Heart (tissue), 3 donors: ENCODE results near the genes ZNF30, GPR42 and KRTDAP.

- RAMPAGE, long total RNA, 2 experiments: no peak in any of the 2 experiments
Measured at GRCh38 chr19:34172301-34172433, 137 bp upstream of the LSM14A start.

GRCh38 chr19:34253745-34254144 lies 609 bp upstream of the GARRE1 start:
- RAMPAGE, long total RNA, 2 experiments: no peak in any of the 2 experiments

- RAMPAGE, long total RNA, 2 experiments: no peak in any of the 2 experiments
Measured at GRCh38 chr19:34261222-34261721, 6.9 kb downstream of the GARRE1 start.

- RAMPAGE, long total RNA, 2 experiments: no peak in any of the 2 experiments
Measured at GRCh38 chr19:34329939-34330541, 35.0 kb upstream of the GPI start.

DNA sequence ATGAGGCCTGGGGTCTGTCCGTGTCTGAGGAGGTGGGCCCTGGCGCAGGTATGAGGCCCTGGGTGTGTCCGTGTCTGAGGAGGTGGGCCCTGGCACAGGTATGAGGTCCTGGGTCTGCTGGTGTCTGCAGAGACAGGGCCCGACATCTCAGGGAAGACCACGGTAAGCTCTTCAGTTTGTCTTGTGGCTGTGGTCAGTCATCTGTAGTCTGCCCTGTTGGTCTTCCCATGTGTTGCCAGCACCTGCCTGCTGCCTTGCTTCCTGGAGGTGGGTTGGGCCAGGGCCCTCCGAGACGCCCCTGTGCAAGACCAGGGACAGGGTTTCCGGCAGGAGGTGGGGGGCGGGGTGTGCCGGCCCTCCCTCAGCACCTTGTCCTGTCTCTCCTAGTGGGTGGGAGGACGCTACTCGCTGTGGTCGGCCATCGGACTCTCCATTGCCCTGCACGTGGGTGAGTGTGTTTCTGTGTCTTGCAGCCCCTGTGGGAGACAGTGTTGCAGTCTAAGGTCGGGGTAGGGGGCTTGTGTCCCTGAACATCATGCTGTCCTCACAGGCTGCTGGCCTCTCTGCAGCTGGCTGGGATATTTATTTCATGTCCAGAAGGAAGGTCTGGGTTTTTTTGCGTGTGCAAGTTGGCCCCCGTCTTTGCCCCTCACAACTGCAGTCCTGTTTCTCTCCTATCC lies 11.2 kb upstream of the PDCD2L start:
- RAMPAGE, long total RNA, 2 experiments: no peak in any of the 2 experiments

DNA sequence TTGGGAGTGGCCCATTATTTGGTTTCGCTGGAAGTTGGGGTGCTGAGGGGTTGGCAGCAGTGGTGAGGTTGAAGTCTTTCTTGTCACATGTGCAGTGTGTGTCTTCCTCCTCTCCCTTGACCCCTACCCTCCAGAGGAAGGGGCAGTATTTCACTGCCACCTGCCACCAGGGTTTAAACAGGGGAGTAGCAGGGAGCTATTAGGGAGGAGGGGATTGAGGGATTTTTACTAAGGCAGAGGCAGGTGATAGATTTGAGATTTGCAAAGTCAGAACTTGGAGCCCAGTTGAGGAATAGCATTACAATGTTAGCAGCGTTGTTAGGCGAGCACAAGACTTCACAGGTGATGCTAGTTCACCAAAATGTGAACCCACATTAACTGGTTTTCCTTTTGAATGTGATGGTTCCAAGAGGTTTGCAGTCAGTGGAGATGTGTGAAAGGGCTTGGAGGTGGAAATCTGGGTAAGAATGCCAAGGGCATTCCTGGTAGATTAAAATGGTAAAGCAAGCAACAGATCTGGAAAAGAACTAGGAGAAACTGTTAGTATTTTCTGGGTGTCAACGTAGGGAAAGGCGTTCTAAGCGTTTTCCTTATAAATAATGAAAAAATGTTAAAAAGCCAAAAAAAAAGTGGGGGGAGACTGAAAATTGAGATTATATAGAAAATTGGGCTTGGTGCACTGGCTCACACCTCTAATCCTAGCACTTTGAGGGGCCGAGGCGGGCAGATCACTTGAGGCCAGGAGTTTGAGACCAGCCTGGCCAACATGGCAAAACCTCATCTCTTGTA lies 19.3 kb upstream of the WTIP start:
- RAMPAGE, long total RNA, 2 experiments: no peak in any of the 2 experiments

DNA sequence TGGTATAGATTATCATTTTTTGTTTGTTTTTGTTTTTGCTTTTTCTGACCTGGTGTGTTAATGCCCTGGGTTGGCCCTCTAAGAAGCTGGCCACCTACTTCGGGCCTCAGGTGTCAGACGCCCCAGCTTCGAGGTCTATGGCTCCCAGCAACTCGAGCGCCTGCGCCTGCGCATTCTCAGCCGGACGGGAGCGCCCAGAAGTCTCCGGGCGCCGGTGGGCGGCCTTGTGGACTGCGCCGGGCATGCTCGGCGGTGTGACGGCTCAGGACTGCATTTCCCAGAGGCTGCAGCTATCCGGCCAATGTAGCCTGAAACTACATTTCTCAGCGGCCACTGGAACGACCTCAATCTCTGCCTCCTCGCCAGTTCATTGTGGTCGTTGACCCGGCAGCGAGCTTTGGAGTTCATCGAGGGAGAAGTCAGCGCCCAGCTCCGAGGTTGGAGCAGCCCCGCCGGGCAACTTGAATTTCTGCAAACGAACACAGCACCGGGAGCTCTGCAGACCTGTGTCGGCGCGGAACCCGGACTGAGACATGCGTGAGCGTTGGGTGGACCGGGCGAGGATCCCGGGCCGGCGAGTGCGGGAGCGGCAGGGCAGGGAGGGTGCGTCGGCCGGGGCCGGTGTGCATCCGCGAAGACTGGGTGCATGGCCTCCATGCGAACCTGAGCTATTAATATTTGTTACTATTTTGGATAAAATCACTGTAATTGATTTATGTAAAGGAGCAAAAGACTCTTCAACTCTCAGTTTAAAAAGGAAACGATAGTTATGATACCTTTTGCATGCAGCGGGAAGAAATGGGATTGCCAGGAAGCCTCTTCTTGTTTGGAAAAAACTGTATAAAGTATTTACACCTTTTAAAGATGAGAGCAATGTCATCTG lies at the start of gene ZNF30:
Gene ZNF30 (plus strand): TSS at position 224 of the 883 bp plus-strand sequence.
- RAMPAGE, long total RNA, 2 experiments: start-site peak on the plus strand in 1 of 2 experiments, centred at position 306 of the sequence, 52 to 55 reads per replicate; start-site peak on the minus strand in 2 of 2 experiments, centred at position 160 of the sequence, 16 to 42 reads per replicate

DNA sequence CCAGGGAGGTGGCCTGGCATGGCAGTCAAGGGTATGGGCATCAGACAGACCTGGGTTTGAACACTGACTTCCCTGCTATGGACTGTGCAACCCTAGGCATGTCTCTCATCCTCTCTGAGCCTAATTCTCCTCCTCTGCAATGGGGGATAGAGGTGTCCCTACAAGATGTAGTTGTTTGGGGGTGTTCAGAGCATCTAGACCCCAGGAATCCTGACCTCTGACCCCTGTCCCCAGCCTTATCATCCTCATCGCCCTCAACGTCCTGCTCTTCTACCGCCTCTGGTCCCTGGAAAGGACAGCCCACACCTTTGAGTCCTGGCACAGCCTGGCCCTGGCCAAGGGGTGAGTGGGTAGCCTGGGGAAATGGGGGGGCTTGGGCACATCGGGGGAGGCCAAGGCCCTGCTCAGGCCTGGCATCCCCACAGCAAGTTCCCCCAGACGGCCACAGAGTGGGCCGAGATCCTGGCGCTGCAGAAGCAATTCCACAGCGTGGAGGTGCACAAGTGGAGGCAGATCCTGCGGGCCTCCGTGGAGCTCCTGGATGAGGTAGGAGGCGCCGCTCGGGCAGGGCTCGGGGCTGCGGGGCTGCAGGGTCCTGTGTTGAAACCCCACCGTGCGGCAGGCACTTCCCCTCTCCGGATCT lies 7.1 kb upstream of the SCN1B start:
- RAMPAGE, long total RNA, 2 experiments: no peak in any of the 2 experiments

- RAMPAGE, long total RNA, 2 experiments: no peak in any of the 2 experiments
Measured at GRCh38 chr19:35031973-35032229, 1.6 kb downstream of the SCN1B start.

DNA sequence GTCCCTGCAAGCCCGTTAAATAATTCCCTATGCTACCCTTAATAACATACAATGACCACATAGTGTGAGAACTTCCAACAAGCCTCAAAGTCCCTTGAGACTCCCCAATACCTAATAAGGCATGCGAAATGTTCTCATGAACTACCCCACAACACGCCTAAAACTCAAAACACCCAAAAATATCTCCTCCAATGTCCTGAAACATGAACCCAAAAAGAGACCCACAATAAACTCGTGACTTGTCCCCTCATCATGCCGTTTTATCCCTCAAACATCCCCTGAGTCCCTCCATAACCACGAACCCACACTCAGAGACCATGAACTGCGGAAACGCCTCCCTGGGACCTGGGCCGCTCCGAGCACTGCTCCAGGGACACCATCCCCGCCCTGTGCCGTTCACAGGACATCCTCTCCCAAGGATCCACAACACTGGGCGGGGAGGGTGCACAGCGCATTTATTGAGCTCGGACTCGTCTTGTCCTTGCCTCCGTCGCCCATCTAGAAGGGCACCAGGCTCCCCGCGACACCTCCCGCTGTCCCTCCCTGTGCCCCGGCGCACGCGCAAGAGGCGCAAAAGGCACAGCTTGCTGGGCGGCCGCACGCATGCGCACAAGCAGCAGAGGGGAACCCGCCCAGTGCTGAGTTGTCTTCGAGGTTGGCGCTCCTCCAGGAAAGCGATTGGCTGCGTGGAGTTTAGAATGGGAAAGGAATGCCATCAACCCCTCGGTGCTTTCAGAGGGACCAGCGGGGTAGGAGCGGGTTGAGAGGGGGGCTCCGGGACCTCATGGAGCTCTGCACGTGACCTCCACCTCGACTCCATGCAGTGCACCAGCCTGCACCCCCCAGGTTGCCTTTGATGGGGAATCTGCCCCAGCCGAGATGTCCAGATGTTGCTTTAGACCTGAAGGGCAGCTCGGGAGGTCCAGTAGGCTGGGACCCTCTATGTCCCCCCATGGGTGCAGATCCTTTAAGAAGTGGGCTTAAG lies 8.7 kb downstream of the FXYD3 start:
- RAMPAGE, long total RNA, 2 experiments: no peak in any of the 2 experiments

GRCh38 chr19:35220590-35220971 lies 8.0 kb downstream of the FAM187B start:
- RAMPAGE, long total RNA, 2 experiments: no peak in any of the 2 experiments

DNA sequence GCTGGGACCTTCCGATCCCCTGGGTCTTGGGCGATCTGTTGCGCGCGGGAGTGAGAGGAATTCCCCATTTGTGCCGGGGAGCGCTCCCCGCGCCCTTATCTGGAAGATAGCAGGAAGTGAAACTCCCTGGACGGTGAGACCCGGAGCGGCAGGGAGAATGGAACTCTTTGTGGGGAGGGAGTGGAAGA lies 328 bp downstream of the LSR start:
- RAMPAGE, long total RNA, 2 experiments: no peak in any of the 2 experiments

GRCh38 chr19:35259813-35260284 lies 8.9 kb upstream of the USF2 start:
- RAMPAGE, long total RNA, 2 experiments: no peak in any of the 2 experiments

DNA sequence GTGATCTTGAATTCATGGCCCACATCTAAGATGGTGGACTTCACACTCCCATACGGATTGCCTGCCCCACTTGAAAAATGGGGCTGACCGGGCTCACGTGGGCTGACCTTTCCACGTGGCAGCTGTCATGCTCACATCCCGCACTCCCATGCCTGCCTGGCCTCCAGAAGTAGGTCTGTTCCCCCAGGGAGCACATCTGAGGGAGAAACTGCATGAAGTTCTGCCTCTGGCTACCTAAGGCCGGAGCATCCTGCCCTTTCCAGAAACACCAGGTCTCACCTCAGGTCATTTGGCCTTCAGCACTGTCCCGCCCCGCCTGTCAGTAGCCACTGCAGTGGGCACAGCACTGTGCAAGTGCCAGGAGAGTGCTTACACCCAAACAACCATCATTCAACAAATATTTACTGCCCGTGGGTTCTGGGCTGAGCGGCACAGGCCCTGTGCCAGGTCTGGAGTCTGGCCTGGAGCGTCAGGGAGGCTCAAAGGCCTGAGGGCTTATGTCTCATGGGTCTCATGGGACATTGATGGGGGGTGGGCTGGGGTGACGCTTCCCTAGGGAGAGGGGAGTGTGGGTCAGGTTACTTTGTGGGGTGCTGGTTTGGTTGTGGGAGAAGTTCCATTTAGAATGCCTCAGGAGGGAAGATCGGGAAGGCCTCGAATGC lies 2.7 kb downstream of the USF2 start:
- RAMPAGE, long total RNA, 2 experiments: no peak in any of the 2 experiments

DNA sequence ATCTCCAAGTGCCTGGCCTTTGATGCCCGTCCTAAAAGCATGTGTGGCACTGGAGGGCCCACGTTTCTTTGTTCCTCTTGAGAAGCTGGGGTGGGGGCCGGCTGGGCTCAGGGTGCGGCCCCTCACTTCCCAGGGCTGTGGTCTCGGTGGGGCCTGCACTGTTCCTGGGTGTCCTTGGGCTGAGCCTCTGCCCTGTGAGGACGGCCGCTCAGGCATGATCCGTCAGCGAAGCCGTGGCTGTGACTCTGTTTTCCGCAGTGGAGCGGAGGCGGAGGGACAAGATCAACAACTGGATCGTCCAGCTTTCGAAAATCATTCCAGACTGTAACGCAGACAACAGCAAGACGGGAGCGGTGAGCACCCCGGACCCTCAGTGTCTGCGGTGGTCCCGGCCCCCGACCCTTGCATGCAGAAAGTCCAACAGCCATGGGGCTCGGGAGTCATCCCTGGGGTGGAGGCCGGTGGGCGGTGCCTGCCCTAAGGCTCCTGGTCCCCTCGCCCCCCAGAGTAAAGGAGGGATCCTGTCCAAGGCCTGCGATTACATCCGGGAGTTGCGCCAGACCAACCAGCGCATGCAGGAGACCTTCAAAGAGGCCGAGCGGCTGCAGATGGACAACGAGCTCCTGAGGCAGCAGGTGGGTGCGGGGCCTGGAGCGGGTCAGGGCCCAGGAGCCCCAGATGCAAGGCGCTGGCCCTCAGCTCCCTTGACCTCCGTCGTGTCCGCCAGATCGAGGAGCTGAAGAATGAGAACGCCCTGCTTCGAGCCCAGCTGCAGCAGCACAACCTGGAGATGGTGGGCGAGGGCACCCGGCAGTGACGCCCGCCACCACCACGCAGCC lies 3.7 kb upstream of the HAMP start:
- RAMPAGE, long total RNA, 2 experiments: start-site peak on the plus strand in 1 of 2 experiments, centred at positions 607 to 787 of the sequence, 19 to 24 reads per replicate

- RAMPAGE, long total RNA, 2 experiments: no peak in any of the 2 experiments
Measured at GRCh38 chr19:35370891-35371359, at the start of gene GPR42. TSS of gene GPR42 (plus strand) at chr19:35371068.

- RAMPAGE, long total RNA, 2 experiments: no peak in any of the 2 experiments
Measured at GRCh38 chr19:35436678-35437628, 11.1 kb upstream of the FFAR2 start.

- RAMPAGE, long total RNA, 2 experiments: no peak in any of the 2 experiments
Measured at GRCh38 chr19:35490270-35490968, at the start of gene KRTDAP. TSS of gene KRTDAP (minus strand) at chr19:35490464.

GRCh38 chr19:35643117-35644037 lies 1.8 kb downstream of the ETV2 start:
- RAMPAGE, long total RNA, 2 experiments: start-site peak on the plus strand in 1 of 2 experiments, at chr19:35643632-35643650 at its widest, 7 reads per replicate

- RAMPAGE, long total RNA, 2 experiments: no peak in any of the 2 experiments
Measured at GRCh38 chr19:35718167-35719184, 673 bp downstream of the KMT2B start.